Right common carotid artery plus branches (tissue), 1 donor: ENCODE data around the gene EEA1.

DNA sequence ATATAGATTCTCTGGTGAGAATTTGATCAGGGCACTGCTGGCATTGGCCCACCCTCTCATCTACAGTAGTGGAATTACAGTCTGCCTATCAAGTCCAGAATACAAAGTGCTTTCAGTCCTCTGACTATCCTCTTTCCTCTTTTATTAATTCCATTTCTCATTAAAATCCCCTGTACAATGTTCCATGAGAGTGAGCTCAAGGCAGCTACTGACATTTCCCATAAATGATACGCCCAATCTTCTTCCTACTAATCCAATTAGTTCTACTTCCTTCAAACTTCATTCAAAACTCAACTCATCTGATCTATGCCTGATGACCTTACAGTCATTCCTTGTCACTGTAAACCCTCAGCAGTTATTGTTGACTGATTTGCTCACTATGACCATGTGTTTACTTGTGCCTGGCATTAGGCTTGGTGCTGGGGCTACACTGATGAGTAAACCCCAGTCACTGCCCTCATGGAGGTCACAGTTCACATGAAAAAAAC lies 38.3 kb upstream of the DUSP6 start:
- PRO-cap: no peak

DNA sequence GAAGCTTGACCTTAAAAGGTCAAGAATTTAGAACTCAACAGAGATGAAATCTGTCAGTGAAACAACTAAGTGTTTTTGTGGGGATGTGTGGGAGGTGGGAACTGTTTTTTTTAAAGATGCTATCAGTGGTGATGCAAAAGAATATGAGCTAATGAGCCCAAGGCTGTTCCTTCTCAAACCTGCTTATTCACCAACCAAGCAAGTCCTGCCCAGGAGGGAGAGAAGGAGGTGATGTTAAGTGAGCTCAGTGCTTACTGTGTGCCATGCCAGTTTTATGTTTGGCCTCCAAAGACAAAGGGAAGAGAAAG lies 40.8 kb upstream of the POC1B start:
- PRO-cap: no peak

- PRO-cap: no peak
Measured at GRCh38 chr12:89592360-89592676, 66.5 kb upstream of the POC1B start.

DNA sequence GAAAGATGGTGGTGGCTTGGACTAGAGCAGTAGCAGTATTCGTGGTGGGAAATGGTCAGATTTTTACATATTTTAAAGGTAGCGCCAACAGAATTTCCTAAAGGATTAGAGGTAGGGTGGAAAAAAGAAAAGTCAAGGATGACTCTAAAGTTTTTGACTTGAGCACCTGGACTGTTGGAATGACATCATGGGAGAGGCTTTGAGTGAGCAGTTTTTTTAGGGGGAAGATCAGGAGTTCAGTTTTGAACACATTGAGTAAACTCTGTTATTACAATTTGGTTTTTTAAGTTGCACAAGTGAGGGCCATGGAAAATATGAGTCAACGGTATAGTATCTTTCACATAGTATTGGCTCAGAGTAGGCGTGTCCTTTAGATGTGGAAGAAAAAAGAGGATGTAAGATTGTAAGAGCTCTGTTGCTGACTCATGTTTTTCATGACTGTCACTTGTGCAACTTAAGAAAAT lies 47.9 kb upstream of the ATP2B1 start:
- PRO-cap: no peak

DNA sequence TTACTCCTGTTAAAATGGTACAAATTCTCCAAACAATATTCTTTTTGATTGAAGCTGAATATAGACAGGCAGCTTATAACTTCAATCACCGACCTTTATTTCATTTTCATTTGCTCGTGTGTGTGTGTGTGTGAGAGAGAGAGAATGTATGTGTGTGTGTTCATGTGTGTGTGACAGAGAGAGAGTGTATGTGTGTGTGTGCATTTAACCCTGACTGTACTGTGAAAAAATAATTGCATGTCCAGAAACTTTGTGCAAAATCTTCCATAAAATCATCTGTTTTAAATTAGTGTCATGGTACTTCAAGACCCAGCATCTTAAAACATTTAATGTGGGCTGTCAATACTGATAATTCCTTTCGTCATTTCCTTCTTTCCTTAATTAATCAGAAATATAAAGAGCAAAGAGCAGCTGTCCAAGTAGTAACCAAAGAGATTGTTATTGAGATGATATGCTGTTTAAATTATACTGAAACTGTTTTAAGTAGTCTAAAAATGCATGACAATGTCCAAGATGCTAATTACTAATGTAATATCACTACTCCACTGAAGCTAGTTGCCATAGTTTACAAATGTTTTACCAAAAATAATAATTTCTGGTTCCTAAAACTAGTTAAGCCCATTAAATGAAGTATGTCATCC lies 1.5 kb downstream of the DCN start:
- PRO-cap: no peak

DNA sequence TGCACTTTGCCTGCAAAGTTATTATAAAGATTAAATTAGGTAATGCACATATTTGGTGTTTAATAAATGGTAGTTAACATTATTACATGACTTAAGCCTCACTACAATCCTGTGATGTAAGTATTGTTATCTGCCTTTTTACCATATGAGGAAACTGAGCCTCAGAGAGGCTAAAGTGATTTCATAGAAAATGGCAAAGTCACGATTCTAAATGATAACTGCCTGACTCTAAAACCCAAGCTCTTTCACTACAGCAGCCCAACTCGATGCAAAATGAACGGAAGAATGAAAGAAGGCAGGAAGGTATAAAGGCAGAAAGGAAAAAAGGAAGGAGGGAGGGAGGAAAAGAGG lies 134.0 kb downstream of the BTG1 start:
- PRO-cap: no peak

GRCh38 chr12:92055800-92056258 lies 89.8 kb downstream of the BTG1 start:
- PRO-cap: no peak

DNA sequence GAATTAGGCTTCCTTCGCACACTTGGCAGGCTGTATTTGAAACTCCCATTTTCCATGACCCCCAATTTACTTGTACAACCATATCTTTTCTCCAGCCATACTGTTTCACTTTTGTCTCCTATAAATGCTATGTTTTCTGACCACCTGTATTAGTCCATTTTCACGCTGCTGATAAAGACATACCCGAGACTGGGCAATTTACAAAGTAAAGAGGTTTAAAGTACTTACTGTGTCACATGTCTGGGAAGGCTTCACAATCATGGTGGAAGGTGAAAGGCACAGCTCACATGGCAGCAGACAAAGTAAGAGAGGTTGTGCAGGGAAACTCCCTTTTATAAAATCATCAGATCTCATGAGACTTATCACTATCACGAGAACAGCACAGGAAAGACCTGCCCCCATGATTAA lies 84.0 kb downstream of the BTG1 start:
- PRO-cap: no peak

DNA sequence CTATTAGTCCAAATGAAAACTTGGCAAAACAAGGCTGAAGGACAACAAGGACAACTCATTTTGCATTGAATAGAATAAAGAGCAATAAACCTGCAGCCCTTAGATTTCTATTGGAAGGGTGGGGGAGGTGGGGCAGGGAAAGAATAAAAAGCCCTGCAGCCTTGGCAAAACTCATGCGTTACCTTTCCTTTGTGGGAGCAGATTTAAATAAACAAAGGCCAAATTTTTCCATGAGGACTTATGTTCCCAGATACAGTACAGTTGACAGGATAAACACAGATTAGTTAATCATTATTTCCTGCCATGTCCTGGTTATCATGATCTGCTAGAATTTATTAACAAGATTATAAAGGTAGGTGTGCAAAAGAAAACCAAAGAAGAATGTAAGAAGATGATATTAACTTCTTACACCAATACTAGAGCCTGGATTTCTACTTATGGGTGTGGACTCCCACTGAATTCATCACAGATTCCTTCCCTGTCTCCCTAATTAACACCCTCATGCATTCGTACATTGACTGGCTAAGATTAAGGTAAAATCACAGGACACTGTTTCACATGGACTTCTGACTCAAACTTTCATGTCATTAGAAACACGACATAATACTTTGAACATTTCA lies 46.6 kb downstream of the BTG1 start:
- PRO-cap: no peak

GRCh38 chr12:92107179-92107710 lies 38.4 kb downstream of the BTG1 start:
- PRO-cap: no peak

DNA sequence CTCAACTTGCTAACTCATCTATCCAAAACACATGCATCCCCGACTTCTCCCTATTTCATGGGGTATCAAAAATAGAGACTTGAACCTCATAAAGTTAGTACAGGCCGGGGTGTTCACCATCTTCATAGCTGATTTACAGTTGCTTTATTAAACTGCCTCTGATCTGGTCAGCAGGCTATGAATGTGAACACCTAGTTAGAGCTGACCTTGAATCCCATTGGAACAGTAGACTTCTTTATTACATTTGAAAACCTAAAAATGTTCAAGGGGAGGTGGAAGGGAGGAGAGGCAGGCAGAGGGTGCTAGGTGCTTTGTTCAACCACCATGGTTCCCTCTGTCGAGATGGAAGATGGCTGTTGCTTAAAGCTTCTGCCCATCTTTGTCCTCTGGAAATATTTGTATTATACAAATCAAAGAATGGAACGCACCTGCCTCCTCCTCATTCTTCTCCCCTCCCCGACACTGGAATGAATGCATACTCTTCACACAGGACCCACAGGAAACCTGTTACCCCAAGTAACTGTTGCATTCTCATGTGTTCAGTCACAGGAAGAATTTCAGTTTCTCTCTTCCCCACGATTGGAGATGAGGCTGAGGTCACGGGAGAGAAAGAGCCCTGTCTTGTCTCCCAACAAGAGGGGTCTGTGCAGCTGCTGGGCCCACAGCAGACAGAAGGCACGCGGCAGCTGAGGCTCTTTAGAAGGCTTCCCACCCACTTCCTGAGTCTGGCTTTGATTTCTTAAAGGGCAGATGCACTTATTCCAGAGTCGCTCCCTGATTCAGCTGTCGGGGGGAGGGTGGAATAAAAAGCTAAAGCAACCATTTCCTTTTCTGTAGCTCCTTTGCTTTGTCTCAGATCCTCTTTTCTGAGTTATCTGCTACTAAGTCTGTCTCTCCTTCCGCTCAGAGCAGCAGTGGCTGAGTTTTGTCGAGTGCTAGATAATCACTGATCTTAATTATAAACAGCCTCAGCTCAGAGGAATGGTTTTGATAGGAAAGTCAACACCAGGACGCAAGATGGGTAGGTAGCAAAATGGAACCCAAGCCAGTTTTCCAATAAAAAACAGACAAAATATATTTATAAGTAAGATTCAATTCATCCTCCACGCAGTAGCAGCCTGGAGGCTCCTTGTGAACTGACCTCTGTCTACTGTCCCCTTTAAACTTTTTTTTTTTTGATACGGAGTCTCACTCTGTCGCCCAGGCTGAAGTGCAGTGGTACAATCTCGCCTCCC lies 217.9 kb upstream of the BTG1 start:
- PRO-cap: no peak

DNA sequence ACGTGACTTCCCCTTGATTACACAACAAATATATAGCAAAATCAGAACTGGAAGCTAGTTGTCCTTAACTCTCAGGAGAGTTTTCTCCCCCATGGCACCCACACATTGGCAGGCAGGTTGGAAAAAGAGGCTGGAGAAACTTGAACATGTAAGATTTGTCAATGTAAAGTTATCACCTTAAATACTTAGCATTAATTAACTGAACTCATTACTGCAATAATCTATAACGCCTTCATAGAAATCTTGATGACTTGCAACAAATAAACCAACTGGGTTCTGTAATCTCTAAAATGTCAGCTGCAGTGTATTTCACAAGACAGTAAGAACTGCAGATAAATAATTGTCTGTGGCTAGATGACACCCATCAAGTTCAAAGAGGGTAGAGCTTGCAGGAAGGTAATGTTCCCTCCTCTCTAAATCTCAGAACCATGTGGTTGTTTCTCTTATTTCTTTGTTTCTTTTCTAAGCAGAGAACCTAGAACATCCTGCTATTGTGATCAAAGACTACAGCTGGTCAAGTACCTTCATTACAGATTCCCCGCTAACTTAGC lies 252.8 kb upstream of the BTG1 start:
- PRO-cap: no peak

DNA sequence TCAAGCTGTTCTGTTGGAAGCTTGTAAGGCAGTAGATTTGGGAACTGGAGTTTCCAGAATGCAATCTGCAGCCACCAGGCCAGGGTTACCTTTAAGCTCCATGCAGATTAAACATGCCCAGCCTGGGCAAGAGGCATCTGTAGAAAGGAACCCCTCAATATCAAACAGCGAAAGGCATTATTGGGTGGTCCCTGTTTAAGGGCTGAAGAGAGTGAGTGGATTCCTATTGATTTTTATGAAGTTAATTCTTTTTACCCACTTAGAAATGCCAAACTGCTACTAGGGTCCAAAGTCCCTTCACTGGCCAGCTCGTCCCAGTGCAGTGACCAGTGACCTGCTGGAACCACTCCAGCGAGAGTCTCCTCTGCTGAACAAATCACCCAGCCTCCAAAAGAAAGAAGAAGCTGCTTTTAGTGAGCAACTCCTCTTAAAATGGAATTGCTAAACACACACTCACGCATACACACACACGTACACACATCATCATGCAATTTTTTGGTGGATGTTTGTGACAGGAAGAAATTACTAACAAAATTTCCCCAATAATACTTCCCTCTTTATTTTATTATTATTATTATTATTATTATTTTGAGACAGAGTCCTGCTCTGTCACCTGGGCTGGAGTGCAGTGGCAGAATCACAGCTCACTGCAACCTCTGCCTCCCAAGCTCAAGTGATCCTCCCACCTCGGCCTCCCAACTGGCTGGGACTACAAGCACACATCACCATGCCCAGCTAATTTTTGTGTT lies 198.2 kb upstream of the PLEKHG7 start:
- PRO-cap: no peak

GRCh38 chr12:92824089-92824460 lies 105.0 kb downstream of the EEA1 start:
- PRO-cap: no peak

DNA sequence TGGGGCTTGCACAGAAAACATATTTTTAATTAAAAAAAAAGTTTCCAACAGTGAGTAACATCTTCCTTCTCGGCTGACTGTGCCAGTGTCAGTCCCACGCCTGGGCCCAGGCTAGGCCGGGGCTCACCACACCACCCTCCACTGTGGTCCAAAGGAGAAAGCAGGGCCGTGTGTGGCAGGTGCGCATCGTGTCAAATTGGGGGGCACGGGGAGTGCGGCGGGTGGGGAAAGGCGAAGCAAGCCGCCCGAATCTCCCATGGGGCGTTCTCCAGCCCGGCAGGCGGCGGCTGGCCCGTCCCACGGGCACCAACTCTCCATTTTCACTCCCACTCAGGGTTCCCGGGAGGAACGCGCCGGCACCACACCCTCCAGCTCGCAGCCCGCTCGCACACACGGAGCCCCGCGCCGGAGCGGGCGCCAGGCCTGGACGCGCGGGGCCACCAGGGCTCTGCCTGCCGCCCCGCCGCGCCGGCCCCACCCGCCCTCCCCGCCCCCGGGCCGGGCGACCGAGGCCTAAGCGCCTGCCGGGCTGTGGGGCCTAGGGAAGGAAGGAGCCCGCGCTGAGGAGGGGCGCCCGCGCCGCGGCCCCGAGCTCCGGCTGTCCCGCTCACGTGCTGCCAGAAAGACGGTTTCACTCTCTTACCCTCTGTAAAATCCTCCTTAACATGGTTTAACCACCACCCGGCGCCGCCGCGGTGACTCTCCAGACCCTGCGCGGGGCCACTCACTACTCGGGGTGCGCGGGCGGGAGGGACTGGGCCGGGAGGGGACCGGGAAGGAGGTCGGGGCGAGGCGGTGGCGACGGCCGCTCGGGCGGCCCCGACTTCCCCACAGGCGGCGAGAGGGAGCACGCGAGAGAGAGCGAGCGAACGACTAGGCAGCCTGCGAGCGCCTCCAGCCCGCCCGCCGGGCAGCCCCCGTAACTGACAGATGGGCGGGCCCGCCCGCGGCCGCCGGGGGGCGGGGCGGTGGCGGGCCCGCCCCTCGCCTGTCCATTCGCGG lies at the start of gene EEA1:
TSS of gene EEA1 (minus strand) at position 896 of the 1,002 bp plus-strand sequence.
- PRO-cap: unidirectional peak, plus-strand start at position 141 of the sequence; bidirectional peak, plus-strand start at position 391 of the sequence, minus-strand start at position 392 of the sequence; unidirectional peak, minus-strand start at position 624 of the sequence; bidirectional peak, plus-strand start outside the sequence, minus-strand start at position 925 of the sequence

- PRO-cap: no peak
Measured at GRCh38 chr12:92995621-92996054, 66.5 kb upstream of the EEA1 start.

DNA sequence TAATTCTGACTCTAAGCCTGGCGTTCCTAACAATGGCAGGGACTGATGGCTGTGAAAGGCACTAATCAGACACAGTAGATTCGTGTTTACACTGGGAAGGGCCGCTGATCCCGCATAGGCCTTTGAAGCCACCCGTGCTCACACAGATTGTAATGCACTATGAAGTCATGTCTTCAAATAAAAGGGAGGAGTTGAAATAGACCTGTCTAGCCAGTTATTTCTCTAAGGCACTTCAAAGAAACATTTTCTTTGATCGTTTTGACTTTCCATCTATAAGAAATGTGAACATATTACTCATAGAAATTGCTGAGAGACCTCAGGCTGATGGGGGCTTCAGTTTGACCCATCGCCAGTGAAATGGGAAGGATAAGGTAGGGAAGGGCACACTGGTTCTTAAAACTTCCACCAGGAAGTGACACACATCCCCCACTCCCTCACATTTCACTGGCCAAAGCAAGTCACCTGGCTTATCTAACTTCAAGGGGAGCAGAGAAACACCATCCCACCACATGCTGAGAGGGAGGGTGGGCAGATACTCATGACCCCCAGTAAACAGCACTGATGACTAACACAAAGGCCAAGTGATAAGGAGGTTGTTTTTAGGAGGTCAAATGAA lies 91.4 kb upstream of the EEA1 start:
- PRO-cap: no peak

- PRO-cap: no peak
Measured at GRCh38 chr12:93173930-93175059, 203.4 kb upstream of the NUDT4 start.

DNA sequence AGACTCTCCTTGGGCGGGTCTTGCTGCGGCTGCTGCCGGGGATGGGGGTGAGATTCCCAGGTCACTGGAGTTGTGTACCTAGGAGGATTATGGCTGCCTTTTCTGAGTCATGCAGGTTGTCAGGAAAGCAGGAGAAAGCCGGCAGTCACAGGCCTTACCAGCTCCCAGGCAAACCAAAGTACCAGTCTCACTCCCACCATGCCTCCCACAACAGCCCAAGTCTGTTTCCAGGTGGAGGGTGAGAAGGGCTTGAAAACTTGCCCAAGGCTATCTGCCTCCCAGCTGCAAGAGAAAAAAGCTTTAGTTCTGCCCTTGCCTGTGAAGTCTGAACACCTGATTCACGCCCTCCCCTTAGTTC lies 162.9 kb upstream of the NUDT4 start:
- PRO-cap: no peak

DNA sequence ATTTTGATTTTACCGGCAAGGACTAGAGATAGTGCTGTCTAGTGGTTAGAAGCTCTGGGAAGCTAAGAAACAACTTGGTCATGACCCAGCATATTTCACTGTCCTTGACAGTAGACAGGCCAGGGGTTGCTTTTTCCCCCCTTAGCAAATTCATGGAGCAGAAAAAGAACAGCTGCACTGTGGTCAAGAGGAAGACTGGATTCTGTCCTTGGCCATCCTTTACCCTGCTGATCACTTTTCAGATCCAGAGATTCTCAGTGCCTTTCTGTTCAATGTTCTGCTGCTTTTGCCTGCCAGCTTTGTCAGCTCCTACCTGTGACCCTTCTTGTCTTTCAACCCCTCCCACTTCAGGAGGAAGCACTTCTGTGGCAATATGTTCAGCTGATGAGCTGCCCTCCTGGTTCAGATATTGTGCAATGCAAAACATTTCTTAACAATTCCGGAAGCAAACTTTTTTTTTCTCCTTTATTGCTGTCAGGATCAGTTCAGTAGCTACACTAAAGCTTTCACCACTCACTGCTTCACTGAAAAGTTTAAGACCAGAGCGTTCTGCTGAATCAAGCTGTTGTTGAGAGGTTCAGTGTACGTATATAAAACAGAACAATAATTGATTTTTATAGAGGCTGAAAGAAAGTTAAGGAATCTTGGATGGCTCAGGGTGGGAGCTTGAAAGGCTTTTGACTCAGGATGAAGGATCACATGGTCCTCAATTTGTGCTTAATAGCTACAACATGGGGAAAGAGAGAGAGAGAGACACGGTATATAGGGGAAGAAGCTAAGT lies 133.6 kb upstream of the NUDT4 start:
- PRO-cap: no peak